ENCODE results near the gene CLEC3B.

- PRO-cap: no peak
Observed at GRCh38 chr3:43389054-43389687, 102.8 kb downstream of the SNRK start.

- PRO-cap: no peak
Observed at GRCh38 chr3:43883908-43884432, 193.2 kb downstream of the ABHD5 start.

DNA sequence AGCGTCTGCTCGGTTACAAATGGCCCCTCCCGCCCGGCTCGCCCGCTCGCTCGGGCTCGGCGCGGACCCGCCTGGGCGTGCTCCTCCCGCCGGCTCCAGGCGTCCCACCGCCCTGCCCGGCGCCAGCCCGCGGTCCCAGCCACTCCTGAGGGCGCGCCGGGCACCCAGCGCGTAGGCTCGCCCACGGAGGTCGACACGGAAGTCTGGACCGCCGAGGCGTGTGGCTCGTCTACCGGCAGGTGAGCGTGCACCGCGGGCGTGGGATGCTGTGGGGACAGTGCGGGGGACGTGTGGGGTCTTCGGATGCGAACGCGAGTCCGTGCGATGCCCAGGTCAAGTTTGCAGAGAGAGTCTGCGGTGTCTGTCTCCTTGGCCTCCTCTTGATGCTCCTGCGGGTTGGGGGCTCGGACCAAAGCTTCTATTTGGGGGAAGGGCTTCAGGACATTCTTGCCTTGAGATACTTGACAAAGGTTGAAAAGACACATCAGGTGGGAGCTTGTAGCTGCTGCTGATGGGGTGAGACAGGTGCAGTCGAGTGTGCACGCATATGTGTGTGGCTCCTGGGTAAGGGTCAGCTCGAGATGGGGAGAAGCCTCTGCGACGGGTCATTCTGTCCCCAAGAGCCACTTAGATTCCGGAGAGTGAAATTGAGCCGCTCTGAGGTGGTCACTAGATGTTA is 242.3 kb upstream of the TOPAZ1 start:
- PRO-cap: no peak

DNA sequence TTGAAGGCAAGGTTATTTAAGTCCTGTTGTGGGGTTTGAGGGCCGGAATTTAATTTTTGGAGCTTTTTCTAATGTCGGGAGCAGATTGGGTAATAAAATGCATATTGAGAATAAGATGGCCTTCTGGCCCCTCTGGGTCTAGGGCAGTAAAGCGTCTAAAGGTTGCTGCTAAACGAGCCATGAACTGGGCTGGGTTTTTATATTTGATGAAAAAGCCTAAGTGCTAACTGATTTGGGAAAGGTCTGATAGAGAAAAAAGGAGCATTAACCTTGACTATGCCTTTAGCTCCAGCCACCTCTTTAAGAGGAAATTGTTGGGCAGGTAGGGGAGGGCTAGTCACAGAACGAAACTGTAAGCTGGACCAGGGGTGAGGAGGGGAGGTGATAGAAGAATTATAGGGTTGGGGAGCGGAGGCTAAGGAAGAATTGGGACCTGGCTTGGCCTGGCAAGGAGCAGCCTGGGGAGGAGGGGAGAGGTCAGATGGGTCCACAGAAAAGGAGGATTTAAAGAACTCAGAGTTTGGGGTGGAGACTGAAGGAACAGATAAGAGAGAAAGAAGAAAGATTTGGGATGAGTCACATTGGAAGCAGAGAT is 10.2 kb downstream of the TCAIM start:
- PRO-cap: no peak

DNA sequence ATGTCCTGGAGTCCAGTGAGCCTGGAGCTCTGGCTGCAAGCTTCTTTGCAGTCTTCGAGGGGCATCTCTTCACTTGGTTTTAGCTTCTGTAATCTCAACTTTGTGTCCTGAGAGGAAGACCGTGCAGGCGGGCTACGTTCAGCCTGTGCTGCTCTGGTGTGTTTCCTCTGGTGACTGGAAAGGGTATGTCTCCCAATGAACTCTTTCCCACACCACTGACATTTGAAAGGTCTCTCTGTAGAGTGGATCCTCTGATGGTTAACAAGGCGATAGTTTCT is 30.8 kb downstream of the ZNF445 start:
- PRO-cap: no peak

- PRO-cap: no peak
Observed at GRCh38 chr3:44509619-44510066, 32.2 kb upstream of the ZNF445 start.

DNA sequence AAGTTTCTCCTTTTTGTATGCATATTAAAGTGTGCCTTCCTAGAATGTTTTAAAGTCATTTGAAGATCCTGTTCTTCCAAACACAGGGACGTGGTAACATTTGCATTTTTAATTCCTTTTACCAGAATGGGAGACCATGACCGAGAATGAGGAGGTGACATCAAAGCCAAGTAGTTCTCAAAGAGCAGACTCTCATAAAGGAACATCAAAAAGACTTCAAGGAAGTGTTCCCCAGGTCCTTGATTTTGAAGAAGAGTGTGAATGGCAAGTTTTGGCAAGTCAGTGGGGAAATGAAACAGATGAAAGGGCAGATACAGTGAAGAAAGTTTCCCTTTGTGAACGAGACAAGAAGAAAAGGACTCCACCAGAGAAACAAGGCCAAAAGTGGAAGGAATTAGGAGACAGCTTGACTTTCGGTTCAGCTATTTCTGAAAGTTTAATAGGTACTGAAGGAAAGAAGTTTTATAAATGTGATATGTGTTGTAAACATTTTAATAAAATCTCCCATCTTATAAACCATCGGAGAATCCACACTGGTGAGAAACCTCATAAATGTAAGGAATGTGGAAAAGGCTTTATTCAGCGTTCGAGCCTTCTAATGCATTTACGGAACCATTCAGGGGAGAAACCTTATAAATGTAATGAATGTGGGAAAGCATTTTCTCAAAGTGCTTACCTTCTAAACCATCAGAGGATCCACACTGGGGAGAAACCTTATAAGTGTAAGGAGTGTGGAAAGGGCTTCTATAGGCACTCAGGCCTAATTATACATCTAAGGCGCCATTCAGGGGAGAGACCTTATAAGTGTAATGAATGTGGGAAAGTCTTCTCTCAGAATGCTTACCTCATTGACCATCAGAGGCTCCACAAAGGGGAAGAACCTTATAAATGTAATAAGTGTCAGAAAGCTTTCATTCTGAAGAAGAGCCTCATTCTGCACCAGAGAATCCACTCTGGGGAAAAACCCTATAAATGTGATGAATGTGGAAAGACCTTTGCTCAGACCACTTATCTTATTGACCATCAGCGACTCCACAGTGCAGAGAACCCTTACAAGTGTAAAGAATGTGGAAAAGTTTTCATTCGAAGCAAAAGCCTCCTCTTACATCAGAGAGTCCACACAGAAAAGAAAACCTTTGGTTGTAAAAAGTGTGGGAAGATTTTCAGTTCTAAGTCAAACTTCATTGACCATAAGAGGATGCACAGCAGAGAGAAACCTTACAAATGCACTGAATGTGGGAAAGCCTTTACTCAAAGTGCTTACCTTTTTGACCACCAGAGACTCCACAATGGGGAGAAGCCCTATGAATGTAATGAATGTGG is 6.3 kb upstream of the ZNF35 start:
- PRO-cap: no peak

GRCh38 chr3:44669900-44670208 is 21.3 kb downstream of the ZNF35 start:
- PRO-cap: no peak

GRCh38 chr3:44926051-44926717 is 49.8 kb downstream of the ZDHHC3 start:
- PRO-cap: no peak

GRCh38 chr3:44951735-44952217 is 24.2 kb downstream of the ZDHHC3 start:
- PRO-cap: no peak

DNA sequence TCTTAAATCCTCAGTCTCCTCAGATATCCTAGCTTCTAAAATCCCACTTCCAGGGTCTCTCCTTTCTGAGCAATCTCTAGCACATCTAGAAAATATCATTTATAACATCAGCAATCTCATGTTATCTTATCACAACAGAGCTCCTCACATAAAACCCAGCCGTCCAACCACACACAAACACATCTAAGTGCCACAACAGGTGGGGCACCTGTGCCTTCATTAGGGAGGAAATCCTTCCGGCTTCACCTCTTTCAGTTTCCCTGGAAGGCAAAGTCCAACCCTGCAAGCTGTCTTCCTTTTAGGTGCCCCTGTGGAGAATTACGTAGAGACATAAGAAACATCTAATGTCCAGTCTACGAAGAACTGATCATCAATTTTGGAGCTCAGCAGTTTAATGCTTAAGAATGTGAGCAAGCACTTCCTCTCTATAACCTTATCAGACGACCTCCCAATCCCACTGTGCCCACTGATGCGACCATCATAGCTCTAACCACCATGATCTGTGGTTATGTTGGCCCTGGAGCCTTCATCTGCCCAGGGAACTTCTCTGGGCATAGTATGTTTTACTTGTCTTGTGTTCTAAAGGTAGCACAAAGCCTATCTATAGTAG is 1.5 kb downstream of the ZDHHC3 start:
- PRO-cap: bidirectional peak, plus-strand start at position 254 of the sequence, minus-strand start at position 181 of the sequence

DNA sequence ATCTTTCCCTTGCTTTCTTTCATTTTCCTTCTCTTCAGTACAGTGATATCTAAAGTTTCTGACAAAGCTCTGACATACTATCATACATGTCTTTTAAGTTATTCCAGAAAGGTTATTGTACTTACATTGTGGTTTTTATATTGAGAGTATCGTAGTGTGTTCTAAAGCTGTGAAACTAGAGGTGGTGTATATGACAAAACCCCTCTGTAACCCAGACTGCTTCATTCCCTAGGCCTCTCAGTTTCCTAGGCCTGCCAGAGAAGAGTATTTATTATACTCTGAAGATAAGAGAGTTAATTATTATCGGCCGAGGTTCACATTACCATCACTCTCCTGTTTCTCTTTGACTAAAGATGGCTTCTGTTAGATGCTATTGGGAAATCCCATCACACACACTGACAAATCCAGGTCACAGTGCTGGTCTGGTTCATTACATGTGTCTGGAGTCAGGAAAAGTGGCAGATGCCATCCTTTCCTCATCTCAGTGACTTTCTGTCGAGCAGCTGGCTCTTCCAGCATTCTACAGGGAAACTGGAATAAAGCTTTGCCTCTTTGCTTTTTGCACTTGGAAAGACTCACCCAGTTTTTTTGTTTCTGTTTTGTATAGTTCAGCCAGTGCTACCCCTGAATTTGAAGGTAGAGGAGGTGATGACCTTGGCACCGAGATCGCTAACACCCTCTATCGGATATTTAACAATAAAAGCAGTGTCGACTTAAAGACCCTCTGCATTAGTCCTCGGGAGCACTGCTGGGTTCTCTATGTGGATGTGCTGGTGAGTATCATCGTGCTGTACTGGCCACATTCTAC is 20.6 kb downstream of the EXOSC7 start:
- PRO-cap: no peak

DNA sequence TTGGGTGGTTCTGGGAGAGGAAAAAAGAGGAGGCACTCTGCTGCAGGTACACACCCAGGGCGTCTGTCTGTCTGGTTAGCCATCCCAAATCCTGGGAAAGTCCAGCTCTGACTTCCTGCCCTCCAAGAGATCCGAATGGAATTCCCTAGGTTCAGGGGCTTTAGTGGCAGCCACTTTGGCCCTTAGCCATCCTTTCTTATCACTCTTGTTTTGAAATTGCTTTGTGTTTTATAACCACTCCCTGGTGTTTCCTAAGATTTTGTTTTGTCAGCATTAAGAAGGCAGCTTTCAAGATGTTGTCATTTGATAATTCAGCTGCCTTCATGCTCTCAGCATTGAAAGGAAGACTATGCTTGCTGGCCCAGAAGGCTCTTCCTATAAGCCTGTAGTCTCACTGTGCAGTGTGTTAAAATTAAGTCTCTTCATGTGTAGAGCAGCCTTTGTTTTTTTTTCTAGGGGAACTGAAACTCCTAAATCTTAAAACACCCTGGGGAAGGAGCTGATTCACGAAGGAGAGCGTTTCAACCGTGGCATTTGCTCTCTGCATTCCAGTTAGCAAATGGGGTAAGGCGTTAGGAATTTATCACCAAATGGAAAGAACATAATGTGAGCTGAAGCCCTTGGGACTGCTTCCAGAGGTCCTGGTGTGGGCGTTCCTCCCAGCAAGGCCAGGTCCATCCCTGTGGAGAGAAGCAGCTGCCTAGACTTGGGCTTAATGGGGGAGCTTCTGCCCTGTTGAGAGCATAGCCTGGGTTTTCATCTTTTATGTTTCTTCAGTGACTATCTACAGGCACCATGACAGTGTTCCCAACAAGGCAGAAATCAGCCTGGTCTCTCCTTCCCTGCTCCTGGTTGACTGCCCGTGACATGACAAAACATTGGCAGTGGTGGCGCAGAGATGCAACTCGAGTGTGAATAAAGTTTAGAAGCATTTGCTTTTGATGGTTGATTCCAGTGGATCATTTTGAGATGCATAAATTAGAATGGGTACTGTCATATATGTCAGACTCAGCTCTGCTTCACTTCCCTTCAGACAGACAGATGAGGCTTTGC is 14.1 kb upstream of the CLEC3B start:
- PRO-cap: no peak

DNA sequence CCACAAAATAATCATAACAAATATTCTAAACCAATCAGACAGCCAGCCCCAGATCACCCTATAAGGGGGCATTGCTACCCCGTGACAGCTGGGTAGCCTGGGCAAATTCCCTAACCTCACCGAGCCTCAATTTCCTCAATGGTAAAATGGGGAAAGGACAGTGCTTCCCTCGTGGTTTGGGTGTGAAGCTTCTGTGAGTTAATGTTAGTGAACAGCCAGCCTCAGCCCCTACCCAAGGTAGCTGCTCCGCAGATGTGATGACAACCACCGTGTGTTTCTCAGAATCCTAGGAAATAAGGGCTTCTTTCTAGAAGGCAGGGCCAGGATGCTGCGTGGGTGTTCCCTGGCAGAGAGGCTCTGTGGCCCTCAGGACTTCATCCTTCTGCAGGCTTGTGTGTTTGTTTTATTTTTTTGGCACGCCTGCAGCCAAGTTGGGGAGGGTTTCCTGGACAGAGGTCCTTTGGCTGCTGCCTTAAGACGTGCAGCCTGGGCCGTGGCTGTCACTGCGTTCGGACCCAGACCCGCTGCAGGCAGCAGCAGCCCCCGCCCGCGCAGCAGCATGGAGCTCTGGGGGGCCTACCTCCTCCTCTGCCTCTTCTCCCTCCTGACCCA is at the start of gene CLEC3B:
CLEC3B (plus strand) TSS at position 500 of the 612 bp plus-strand sequence.
- PRO-cap: bidirectional peak, plus-strand start at position 500 of the sequence, minus-strand start at position 256 of the sequence

DNA sequence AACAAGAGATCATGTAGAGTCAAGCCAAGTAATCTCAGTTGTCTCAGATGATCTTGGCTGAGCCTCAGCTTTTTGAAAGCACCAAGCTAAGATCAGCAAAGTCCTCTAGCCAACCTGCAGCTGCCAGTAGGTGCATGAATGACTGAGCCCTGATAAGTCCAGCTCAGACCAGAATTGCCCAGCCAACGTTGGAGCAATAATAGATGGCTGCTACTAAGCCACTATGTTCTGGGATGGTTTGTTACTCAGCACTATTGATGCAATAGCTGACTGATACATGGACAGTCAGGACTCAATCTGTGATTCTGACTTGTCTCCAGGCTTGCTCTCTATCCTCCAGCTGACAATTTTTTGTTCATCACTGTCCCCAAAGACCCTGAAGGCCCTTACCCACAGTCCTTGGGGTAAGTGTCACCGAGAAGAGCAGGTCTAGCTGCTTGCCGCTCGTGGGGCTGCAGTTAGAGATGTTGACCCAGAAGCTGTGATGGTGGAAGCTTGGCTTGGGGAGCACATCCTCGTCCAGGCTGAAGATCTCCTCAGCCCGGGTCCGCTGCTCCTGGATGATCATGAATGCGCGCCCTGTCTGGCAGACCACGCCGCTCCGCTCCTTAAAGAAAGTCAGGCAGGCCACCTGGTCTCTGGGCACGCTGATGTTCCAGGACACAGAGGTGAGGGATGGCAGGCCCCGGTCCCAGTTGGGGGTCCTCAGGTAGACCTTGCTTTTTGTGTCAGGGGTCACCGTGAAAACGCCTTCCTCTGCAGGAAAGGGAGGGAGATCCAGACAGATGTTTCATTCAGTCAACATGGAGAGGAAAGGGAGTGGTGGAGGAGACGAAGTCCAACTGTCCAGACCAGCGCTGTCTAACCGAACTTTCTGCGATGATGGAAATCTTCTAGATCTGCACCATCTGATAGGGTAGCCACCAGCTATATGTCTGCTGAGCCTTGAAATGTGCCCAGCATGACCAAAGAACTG is 55.1 kb downstream of the CDCP1 start:
- PRO-cap: no peak

- PRO-cap: no peak
Observed at GRCh38 chr3:45125353-45125816, 20.8 kb downstream of the CDCP1 start.

DNA sequence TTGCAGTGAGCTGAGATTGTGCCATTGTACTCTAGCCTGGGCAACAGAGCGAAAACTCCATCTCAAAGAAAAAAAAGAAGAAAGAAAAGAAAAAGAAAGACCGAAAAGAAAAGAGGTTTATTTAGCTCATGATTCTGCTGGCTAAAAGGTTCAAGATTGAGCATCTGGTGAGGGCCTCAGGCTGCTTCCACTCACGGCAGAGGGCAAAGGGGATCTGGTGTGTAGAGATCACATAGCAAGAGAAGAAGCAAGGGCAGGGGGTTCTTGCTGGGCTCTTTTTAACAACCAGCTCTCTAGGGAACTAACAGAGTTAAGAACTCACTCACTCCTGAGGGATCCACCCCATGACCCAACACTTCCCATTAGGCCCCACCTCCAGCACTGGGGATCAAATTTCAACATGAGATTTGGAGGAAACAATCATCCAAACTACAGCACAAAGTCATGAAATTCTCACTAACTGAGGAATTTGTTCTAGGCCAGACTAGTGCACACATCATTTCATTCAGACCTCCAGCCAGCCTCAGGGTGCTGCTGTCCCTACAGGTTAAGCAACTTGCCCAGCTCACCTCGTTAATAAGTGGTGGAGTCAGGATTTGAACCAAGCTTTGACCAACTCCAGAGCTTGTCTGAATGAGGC is 7.3 kb downstream of the CDCP1 start:
- PRO-cap: bidirectional peak, plus-strand start at position 434 of the sequence, minus-strand start at position 283 of the sequence

GRCh38 chr3:45144209-45144652 is 1.9 kb downstream of the CDCP1 start:
- PRO-cap: unidirectional peak, plus-strand start at chr3:45144517

- PRO-cap: no peak
Observed at GRCh38 chr3:45199879-45200530, 26.1 kb downstream of the TMEM158 start.

- PRO-cap: no peak
Observed at GRCh38 chr3:45223480-45224416, 2.3 kb downstream of the TMEM158 start.

Data from colonic mucosa (tissue), 1 donor.